Metastatic Liver Carcinoma in the Adrenal Gland (tissue), 2 donors: ENCODE measurements around the genes ATPAF2, MIEF2, EVPLL, TBC1D28, TVP23B and FAM83G.

- PRO-cap, 2 experiments, result no peak in any of the 2 experiments
These were observed 3.6 kb downstream of the PEMT start for GRCh38 chr17:17587858-17588394.

GRCh38 chr17:17711661-17712346, 30.5 kb downstream of the RAI1 start:
- PRO-cap, 2 experiments, result no peak in any of the 2 experiments

DNA sequence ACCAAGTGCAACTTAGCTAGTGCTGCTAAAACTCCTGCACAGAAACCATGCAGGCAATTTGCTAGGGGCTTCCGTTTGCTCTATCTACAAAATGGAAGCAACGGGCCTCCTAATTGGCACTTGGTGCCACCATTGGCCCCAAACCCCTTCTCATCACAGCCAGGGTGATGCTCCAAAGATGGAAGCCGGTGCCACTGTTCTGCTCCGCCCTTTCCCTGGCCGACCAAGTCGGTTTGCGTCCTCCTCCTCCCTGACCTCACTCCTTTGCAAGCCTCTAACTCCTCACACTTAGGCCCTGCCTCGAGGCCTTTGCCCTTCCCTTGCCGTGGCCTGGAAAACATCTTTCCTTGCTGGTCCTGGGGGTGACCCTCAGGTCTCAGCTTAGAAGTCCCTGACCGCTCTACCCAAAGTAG, 1.2 kb downstream of the SREBF1 start:
- PRO-cap, 2 experiments, result no peak in any of the 2 experiments

- PRO-cap, 2 experiments, result no peak in any of the 2 experiments
These were observed 61.0 kb downstream of the TOM1L2 start for GRCh38 chr17:17911117-17911674.

DNA sequence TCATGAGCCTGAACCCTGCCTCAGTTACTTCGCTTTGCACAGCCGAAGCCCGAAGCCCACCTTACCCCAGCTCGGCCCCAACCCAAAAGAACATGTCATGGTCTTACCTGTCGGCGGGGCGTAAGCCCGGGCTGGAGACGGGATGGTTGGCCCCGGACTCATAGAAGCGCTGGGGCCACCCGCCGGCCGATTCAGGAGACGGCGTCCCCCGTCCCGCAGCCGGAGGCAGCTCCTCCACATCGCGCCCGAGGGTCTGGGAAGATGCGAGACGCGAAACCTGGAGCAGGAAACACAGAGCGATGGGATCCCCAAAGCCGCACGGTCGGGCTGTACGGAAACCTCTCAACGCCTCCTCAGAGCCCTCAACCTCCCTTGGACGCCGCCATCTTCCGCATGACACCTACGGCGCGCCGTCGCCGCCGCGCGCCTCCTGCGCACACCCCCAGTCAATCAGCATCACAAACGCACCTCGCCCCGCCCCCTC, at the start of gene ATPAF2:
TSS of gene ATPAF2 (minus strand) at position 395 of the 484 bp plus-strand sequence.
- PRO-cap, 2 experiments, result peak in 2 of 2 experiments; most common minus-strand start position 395 of the sequence (in 2)

DNA sequence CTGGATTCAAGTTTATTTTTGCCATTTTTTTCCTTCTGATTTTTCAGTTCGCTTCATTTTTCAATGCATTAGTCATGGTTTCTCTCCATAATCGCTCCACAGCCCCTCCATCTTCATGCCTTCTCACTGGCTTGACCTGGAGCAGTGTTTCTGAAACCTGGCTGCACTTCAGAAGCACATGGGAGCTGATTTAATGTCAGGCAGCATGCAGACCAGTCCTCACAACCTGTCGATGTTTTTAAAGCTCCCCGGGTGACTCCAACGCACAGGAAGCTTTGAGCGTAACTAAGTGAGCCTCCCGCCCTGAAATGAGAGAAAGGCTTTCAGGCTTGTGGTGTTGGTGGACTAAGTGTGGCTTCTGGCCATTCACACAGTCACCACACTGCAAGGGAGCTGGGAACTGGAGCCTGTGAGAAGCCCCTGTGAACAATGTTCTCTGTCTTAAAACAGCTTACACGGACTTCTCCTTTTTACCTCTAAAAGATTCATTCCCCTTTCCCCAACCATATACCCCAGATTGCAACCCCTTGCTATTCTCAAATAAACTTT, 16.8 kb upstream of the DRG2 start:
- PRO-cap, 2 experiments, result no peak in any of the 2 experiments

DNA sequence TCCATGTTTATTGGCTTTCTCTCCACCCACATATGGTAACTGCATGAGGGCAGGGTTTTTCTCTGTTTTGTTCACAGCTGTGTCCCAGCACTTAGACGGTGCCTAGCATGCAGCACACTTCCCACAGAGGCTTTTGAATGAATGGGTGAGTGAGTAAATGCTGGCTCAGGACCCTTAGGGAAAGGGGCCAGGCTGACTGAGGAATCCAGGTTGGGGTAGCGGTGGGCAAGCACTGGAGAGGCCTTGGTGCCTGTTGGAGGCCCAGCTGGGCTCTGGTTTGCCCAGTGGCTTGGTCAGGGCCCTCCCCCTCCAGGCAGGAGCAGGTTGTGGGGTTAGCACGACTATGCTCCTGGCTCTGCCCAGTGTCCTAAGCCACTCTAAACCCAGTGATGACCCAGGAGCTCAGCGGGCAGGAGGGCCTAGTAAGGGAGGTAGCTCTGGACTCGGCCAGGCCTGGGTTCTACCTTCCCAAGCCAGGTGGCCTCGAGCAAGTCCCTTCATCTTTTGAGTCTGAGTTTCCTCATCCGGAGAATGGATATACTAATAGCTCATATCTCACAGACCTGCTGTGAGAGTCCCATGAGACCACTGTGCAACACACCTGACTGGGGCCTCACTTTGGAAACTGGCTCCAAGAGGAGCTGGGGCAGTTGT, 7.5 kb downstream of the MYO15A start:
- PRO-cap, 2 experiments, result no peak in any of the 2 experiments

GRCh38 chr17:18182508-18182704, 1.2 kb upstream of the ALKBH5 start:
- PRO-cap, 2 experiments, result no peak in any of the 2 experiments

DNA sequence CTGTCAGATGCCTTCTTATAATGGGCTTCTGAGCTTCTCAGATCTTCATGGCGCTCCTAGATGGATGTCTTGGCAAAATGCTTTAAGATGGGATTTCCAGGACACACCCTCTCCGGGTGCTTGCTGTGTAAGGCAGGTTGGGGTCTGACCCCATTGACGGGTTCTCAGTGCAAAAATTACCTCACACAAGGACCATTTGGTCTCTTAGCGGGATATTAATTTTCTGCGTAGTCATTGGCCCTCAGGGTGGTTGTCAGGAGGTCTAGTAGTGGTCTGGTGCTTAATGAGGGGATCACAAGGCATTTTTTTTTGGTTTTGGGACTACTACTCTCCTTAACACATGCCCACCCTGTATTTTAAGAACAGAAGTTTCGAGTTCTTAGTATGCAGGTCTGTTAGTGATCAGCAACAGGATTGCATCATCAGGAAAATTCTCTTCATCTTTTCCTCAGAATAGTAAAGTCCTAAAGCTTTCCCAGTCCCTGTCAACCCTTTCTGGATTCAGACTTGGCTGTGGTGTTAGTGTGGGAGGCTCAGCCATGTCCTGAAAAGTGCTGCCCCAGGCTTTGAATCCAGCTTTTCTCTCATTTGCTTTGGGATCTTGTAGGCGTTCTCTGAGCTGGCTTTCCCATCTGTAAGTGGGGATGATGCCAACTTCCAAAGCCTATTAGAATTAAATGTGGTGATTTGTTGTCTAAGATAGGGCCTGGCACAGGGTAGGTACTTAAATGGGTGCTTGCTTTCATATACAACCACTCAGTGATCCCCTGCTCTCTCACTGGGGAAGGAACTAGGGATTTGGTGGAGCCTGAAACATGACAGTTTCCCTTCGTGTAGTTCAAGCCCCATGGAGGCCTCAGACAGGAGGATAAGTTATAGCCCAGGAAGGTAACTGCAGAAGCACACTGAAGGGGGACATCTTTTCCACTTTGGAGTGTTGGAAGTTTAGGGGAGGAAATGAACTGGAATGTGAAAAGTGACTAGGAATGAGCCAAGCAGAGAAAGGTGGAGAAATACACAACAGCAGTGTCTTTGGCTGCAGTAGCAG, 3.0 kb downstream of the ALKBH5 start:
- PRO-cap, 2 experiments, result no peak in any of the 2 experiments

DNA sequence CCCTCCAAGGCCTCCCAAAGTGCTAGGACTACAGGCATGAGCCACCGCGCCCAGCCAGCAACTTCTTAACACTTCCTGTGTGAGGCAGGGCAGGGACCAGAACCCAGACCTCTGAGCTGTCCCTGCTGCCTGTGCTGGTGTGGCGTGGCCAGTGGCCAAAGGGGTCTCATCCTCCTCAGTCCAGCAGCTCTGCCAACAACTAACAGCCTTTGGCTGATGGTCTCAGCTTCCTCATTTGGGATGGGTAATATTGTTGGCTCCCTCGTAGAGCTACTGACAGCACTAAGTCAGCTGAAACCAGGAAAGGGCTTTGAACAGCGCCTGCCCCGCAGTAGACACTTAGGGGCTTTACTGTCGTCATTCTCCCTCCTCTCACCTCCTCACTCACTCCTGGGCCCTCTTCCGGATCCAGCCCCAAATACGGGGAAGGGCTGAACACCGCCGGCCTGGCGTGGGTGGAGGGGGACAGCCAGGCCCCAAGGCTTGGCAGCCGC, 1.3 kb upstream of the LLGL1 start:
- PRO-cap, 2 experiments, result no peak in any of the 2 experiments

DNA sequence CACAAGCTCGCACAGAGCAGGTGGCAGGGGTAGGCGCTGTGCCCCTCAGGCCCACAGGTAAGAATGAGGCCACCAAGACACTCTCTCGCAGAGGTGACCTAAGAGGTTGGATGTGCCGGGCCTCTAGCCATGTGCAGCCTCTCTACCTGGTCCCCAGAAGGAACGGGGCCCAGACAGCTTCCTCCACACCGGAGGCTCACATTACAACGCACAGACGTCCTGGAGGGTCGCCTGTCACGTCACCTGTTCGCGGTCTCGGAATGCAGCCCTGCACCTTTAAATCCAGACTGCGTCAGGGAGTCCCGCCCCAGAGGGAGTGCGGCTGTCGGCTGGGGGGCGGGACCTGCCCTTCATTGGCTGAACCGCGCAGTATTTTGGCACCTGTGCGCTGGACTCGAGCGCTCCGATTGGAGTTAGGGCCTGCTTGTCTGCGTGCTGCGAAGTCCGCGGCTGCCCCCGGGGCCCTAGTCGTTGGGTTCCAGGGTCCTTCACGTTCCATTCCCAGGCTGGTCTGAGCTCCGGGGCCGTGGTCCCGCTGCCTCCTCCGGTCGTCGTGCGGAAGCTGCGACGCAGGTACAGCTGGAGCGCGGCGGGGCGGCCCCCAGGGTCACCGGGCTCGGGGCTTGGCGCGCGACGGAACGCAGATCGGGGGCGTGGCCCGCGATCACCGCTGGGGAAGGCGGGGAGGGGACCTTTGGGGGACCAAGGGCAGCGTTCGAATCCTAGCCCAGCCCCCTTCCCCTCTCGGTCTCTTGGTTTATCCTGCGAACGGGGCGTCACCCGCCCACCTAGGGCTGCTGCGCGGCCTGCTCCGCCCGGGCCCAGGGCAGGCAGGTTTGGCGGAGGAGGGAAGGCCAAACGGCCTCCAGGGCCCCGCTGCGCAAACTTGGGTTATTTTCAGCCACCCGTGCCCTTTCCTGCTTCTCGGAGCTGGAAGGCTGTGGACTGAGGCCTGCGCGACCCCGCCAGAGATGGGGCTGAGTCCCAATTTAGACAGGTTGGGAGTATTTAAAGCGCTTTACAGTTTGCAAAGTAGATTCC, at the start of gene MIEF2:
TSS of gene MIEF2 (plus strand) at position 498 of the 1,041 bp plus-strand sequence.
- PRO-cap, 2 experiments, result peak in 2 of 2 experiments; most common plus-strand start position 467 of the sequence (in 2); most common minus-strand start position 289 of the sequence (in 2)

- PRO-cap, 2 experiments, result peak in 2 of 2 experiments; most common plus-strand start chr17:18377655 (in 1); most common minus-strand start chr17:18377525 (in 1)
These were observed at the start of gene EVPLL for GRCh38 chr17:18377446-18378011. Gene EVPLL, plus strand, starts transcription at chr17:18377778.

- PRO-cap, 2 experiments, result no peak in any of the 2 experiments
These were observed at the start of gene TBC1D28 for GRCh38 chr17:18644329-18644707. Gene TBC1D28, minus strand, starts transcription at chr17:18644391.

DNA sequence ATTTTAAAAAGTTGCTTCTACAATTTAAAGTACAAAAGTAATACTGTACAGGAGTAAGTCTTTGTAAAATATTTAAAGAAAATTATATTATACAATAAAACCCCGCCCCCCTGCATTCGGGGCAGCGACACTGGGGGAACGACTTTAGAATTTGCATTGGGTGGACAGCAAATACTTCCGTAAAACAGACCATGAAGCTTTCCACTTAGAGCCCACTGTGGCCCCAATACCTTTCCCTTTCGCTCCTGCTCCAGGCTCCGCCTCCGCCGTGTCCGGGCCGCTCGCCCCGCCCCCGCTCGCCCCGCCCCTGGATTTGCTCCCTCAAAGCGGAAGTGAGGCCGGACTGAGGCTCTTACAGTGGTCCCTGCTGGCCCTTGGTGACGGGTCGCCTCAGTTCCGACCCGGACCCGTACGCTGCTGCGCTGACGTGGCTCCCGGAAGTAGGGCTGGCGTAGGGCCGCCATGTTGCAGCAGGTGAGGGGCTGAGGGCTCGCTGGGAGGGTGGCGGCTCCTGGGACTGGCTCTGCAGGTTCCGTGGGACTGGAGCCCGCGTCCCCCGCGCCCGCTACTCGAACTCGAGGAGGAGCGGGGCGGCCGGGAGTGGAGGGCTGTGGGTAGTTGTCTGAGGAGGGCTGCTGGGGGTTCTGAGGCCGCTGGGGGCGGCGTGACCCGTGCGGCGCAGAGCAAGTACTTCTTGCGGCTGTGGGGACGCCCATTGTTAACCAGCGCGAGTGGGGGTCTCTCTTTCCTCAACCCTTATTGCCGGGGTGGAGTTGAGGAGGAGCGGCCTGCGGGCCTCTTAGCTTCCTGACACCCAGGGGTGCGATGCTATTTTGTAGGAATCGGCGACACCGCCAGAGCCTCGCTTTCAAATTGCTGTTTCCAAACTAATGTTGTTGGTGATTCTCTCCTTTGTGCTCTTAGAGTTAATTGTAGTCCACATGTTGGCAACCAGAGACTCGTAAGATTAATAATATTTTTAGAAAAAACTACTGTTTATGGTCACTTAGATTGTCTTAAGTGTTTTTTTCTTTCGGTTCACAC, at the start of gene TVP23B:
TSS of gene TVP23B (plus strand) at position 352 of the 1,044 bp plus-strand sequence.
- PRO-cap, 2 experiments, result peak in 2 of 2 experiments; most common plus-strand start position 438 of the sequence (in 2); most common minus-strand start position 241 of the sequence (in 1)

GRCh38 chr17:18949516-18950182, 2.3 kb upstream of the SLC5A10 start:
- PRO-cap, 2 experiments, result no peak in any of the 2 experiments

DNA sequence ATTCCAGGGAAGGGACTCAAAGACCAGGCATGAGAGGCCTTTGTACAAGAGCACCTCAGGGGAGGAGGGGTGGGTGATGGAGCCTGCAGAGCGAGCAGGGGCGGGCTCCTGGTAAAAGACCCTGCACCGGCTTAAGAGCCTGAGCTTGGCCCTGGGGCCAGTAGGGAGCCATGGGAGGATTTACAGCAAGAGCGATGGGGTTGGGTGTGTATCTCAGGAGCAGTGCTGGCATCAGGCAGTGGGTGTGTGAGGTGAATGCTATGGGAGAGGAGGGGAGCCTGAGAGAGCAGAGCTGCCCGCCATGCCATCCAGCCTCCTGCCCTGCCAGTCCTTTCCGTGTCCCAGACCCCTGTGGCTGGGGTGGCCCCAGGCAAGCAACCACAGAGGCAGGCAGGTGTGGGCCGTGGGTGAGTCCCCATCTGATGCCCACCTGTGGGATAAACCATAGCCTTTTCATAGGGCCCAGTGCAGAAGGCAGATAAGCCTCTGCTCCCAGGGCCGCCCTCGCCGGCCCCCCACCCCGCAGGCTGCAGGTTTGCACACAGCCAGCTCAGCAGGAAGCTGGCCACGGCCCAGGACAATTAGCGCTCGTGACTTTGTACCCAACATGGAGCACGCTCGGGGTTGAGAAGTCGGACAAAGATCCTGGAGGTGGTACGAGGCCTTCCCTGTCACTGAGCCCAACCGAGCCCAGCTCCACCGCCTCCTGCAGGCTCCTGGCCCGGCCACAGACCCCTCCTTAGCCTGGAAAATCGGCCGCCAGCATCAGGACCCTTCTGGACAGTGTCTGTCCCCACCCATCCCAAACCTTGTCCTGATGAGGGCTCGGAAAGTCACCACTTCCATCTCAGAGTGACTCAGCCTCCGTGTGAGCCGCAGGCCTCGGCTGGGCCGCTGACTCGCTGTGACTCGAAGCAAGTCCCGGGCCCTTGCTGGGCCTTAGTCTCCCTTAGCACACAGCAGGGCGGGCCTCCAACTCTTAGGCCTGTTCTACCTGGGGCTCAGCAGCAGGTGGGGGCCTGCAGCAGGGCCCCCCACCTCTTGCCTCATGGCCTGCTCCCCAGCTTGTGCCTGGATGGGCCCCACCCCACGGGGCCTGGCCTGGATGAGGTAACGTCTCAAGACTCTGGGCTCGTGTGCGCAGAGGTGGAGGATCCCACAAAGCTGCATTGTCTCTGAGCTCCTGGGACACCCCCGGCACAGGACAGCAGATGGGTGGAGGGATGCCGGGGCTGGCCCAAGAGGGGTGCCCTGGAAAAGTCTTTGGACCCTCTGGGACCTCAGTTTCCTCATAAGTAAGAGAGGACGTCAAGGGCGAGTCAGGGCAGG, 22.8 kb downstream of the FAM83G start:
- PRO-cap, 2 experiments, result no peak in any of the 2 experiments

DNA sequence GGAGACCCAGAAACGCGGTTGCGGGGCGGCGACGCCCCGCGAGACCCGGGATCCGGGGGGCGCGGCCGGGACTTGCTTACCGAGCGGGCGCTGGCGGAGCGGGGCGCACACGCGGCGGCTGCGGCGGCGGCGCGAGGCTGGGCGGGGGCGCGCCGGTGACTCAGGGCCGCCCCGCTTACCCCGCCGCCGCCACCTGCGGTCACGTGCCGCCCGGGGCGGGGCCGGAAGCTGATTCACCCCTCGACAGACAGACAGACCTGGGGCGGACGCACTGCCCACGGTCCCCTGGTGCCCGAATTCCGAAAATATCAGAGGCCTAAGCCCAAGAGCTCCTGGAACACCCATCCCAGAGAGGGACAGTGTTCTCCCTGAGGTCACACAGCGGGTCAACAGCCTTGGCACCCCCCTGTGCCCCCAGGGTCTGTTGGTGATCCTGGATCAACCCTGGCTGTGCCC, at the start of gene FAM83G:
TSS of gene FAM83G (minus strand) at position 136 of the 456 bp plus-strand sequence.
- PRO-cap, 2 experiments, result peak in 2 of 2 experiments; most common plus-strand start position 250 of the sequence (in 2); most common minus-strand start position 162 of the sequence (in 2)

GRCh38 chr17:19019012-19019637, 14.6 kb upstream of the FAM83G start:
- PRO-cap, 2 experiments, result no peak in any of the 2 experiments

DNA sequence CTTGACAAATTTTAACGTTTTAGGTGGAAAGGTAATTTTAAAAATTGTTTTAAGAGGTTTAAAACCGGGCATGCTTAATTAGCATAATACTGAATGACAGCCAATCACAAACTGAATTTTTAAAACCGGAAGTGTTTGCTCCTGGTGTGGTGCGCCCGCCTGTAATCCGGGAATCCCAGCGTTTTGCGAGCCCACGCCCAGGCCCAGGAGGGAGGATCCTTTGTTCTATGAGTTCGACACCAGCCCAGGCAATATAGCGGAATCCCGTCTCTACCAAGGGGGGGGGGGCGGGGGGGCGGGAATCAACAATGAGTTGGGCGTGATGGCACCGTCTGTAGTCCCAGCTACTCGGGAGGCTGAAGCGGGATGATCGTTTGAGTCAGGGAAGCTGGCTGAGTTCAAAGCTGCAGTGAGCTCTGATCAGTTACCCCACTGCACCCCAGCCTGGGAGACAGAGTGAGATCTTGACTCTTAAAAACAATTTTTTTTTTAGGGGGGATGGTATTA, 17.6 kb upstream of the GRAP start:
- PRO-cap, 2 experiments, result no peak in any of the 2 experiments

GRCh38 chr17:19111049-19111557, 16.3 kb upstream of the GRAPL start:
- PRO-cap, 2 experiments, result no peak in any of the 2 experiments